ENCODE measurements around a stretch of chr16.

DNA sequence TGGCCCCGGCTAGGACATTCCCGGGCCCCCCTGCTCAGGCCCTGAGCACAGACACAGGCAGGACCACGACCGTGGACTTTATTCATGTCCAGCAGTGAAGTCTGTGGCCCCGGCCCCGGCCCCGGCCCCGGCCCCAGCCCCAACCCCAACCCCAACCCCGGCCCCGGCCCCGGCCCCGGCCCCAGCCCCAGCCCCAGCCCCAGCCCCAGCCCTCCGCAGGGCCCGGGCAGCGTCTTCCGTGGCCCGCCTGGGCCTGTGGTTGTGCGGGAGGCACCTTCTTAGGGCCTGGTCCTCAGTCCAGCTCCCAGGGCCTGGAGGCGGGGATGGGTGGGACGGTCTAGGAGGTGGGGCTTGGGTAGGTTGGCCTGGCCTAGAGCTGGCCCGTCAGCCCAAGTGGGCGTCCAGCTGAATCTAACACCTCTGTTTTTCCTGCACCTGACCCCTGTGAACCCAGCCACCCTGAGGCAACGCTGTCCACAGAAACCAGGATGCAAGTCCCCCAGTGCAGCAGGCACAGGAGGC, 8.6 kb downstream of the MSLN start:
- PRO-cap = no peak

DNA sequence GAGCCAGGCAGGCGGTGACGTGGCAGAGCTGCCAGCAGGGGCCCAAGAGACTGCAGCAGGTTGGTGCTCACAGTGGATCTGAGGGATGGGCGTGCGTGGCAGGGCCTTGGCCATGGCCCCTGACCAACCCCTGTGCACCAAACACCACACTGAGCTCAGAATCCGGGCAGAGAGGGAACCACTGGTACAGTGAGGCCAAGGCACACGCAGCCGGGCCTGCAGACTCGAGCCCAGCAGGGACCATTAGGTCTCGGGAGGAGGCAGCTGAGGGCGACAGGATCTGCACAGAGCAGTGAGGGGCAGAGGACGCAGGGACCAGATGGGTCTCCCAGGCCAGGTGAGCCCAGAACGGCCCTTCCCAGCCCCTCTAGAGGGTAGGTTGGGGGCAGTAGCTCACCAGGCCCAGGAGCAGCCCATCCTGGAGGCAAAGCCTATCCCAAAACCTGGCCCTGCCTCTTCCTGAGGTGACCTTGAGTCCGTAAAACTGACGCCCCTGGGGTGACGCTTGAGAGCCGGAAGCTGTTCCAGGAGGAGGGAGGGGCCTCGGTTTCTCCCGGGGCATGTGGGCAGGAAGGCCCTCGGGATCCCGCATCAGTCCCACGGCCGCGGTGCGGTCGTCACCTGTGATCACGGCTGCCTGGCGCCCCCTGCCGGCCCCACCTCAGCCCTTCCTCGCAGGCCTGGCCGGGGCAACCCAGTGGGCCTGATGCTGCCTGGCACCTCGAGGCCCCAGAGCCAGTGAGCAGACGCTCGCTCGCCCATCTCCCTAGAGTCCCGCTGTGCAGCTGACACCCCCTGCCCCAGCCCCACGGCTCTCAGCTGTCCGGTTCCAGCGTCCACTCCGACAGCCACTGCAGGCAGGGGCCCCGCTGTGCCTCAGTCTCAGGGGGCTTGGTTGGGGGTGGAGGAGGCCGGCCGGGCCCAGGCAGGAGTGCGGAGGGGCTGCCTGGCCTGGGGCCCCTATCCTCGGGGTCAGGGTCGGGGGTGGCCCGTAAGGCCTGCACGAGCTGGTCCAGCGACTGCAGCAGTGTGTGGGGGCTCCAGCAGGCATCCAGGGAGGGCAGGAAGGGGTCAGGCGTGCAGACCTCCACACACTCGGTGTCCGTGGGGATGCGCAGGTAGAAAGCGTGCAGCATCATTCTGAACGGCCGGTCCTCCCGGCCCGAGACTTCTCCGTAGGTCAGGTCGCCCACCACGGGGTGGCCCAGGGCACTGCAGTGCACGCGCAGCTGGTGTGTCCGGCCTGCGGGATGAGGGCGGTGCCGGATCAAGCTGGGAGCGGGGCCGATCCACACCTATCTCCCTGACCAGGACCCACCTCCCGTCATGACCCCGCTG, 2.6 kb downstream of the RPUSD1 start:
- PRO-cap = no peak

DNA sequence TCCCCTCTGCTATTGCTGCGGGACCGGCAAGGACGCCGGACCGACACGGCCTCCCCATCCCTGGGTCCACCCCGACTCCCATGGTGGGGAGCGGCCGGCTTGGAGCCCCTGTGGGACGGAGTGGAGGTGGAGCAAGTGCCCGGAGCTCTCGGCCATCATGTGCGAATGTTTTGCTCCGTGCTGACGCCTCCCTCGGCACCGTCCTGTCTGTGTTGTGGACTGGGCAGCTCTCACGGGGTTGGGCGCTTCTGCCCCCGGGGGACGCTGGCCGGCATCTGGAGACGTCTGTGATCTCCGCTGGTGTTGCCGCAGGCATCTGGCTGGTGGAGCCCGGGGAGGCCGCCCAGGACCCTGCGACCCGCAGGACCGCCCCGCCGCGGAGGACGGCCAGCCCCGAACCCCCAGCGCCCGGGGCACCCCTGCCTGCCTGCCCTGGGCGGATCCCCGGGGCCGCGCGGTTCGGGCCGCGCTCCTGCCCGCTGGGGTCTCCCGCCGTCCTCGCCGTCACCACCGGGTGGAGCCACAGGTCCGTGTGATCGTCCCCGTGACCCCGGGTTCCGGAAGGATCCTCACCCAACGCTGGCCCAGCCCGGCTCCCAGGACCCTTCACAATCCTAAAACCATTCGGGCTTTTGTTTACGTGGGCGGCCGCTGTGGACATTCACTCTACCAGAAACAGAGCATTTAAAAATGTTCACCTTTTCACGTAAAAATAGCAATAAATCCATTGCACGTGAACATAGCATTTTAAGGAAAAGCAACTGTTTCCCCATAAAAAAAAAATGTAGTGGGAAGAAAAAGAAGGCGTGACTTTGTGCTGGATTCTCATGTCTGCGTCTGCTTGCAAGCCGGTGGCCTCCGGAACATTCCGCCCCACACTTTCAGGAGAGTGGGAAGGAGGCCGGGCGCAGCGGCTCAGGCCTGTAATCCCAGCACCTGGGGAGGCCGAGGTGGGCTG, 13.1 kb upstream of the GNG13 start:
- PRO-cap = no peak

- PRO-cap = no peak
Measured at GRCh38 chr16:861758-862105, 61.2 kb upstream of the GNG13 start.

DNA sequence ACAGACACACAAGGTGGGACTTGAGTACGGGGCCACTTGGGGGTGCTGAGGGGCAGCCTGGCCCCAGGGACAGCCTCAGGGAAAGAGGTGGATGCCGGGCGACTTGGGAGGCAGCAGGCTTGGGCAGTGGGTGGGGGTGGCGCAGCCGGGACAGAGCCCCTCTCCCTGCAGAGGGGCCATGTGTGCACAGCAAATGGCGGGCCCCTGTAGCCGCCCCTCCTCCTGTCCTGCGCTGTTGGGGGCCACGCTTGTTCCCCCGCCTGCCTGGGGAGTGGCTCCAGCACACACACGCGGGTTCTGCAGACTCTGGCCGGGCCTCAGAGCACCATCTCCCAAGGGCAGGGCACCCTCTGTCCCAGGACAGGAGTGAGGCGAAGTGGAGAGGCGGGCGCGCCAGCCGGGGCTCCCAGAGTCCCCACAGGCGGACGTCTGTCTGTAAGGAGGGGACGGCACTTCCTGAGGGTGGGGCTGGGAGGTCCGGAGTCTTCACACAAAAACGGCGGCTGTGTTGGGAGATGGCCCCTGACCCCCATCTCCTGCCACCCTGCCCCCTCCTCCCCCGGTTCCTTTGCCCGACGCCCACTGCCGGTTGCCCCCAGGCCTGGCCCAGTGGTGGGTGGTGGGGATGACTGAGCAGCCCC, 5.8 kb downstream of the C1QTNF8 start:
- PRO-cap = no peak

GRCh38 chr16:1091088-1091820, 4.8 kb downstream of the C1QTNF8 start:
- PRO-cap = no peak

- PRO-cap = no peak
Measured at GRCh38 chr16:1102609-1103547, 6.8 kb upstream of the C1QTNF8 start.

- PRO-cap = no peak
Measured at GRCh38 chr16:1212654-1213182, 12.3 kb downstream of the TPSG1 start.

GRCh38 chr16:1309809-1310814, 676 bp downstream of the UBE2I start:
- PRO-cap = bidirectional peak, plus-strand start at chr16:1310377, minus-strand start at chr16:1310089

DNA sequence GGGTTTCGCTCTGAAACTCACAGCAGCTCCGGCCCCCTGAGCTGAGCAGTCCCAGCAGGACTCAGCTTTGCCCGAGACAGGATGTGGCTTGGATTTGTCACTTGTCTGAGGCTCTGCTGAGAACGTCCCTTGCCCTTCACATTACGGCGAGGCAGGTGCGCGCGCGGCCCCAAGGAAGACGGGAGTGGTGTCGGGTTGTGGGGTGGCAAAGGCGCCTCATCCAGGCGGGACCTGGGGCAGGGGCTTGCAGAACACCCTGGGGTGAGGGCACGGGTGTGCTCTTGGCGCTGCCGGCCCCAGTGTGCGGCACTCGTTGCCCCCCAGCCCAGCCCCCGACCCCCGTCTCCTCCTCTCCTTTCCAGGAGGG, 5.6 kb downstream of the UBE2I start:
- PRO-cap = no peak

- PRO-cap = no peak
Measured at GRCh38 chr16:1349812-1350470, 1.7 kb downstream of the TSR3 start.

DNA sequence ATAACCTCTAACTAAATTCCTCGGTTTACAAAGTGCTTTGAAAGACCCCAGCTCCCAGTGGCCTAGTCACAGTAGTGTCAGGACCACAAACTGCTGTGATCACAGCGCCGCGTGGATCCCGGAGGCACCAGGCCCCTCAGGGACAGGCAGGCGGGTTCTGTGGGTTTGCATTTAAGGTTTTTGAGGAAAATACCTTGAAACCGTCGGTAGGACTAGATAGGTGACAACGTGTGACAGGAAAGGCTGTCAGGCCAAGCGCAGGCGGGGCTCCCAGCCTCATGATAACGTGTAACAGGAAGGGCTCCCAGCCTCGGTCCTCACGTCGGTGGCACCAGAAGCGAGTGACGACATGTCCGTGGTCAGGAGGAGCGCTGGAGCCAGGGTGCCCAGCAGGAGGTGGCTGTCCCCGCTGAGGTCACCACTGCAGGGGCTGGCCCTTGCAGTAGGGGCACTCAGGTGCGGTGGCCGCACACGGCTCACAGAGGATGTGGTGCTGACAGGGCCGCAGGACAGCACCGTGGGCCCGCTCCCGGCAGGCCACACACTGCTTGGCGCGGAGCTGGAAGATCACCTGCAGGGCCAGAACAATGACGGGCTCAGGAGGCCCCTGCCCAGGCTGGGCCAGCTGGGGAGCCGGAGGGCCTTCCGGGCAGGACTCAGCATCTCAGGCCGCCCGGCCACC, 14.2 kb downstream of the GNPTG start:
- PRO-cap = no peak

DNA sequence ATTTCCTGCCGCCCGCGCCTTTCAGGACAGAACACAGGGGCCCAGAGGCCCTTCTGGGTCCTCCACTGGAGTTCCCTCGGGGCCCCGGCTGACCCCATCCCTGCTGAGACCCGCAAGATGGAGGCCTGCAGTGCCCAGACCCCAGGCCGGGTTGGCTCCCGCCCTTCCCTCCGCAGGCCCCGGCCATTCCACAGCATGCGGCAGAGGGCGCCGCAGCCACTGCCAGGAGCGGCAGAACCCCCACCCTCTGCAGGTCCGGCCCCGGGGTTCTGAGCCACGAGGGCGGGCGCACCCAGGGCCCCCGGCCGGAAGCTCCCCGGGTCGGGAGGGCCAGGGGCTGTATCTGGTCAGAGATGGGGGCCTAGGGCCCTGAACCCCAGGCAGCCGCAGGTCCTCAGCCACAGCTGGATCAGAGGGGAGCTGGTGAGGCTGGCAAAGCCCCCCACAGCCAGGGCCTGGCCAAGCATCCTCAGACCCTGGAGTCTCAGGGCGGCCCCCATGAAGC, 2.3 kb upstream of the PERCC1 start:
- PRO-cap = no peak

- PRO-cap = no peak
Measured at GRCh38 chr16:1450110-1451070, 6.0 kb upstream of the CCDC154 start.

- PRO-cap = bidirectional peak, plus-strand start at chr16:1469879, minus-strand start at chr16:1469793; bidirectional peak, plus-strand start at chr16:1470076, minus-strand start at chr16:1470024
Measured at GRCh38 chr16:1469525-1470399, 5.1 kb downstream of the CLCN7 start.

- PRO-cap = no peak
Measured at GRCh38 chr16:1470400-1470846, 4.4 kb downstream of the CLCN7 start.

DNA sequence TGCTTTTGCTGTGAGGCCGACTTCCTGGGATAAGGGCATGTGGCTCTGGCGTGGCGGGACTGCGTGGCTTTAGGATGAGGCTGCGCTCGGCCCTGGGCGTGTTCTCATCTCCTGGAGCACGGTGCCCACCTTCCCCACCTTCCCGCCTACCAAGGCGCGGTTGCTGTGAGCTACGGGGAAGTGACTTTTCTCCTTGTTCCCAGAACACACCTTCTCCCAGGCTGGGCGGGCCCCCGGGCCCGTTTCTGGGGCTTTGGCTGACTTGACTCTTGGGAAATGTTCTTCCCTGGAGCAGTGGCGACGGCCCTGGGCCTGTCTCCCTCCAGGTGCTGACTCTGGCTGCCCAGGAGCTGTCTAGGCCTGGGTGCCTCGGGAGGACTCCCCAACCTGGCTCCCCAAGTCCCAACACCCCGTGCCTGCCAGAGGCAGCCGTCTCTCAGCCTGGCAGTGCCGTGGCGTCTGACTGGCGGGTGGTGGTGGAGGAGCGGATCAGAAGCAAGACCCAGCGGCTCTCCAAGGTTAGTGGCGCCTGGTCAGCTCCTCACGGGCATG, 12.0 kb downstream of the TELO2 start:
- PRO-cap = no peak

DNA sequence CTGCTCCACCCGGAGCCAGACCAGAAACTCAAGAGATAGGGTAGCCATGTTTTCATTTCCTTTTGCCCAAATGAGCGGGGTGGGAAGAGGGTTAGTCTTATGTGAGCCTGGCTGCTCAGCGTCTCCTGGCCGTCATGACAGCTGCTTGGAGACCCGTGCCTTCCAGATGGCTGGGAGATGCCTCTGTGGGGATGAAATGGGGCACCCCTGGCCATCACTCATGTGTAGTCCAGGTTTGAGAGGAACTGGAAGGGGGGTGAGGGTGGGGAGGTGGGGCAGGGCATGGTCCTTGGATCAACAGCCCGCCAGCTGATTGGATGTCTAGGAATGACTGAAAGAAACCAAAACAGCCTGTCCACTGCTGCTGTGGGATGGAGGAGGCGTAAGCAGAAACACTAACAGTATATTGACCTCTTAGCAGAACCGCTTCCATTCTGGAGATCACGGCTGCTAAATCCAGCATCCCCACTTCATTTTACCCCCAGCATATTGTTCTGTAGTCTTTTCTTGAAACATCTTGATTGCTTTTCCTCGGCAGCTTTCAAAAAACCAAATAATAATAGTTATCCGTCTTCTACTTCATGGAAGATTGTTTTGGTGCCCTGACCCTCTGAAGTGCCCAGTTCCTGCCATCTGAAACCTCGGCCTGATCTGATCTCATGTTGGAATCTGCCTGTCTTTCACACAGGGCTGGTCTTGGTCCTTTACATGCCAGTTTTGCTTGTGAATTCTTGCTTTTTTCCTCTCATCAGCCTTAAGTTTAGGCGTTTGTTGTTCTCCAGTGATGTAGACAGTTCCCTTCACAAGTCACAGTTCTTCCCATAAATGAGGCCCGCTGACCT, 6.8 kb upstream of the MAPK8IP3 start:
- PRO-cap = no peak

- PRO-cap = no peak
Measured at GRCh38 chr16:1729390-1729702, 23.4 kb downstream of the MAPK8IP3 start.

GRCh38 chr16:1783282-1783781, 572 bp downstream of the NUBP2 start:
- PRO-cap = bidirectional peak, plus-strand start at chr16:1783414, minus-strand start at chr16:1783370

Measured in SEM (cell line).